Measurements from ENCODE around the gene UNC80.

DNA sequence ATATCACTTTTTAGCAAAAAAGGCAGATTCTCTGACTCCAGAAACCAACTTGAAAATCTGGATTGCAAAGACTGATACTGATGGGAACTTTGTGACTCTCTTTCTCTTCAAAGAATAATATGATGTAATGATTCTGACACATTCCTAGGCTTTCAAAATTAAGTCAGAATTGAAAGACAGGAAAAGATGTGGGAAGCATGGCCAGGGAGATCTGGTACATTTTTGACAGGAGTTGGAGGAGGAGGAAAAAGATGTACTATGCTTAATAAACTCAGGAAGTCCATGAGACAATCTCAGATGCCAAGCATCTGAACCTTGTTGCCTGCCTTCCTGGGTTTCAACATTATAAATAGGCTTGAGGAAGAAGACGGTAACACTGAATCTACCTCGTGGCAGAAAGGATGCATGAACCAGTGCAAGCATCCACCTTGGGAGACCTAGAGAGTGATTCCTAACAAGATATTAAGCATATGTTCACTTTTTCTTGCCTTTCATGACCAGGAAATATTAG, 34.1 kb downstream of the KLF7 start:
- PRO-cap, 2 experiments: no peak in any of the 2 experiments

DNA sequence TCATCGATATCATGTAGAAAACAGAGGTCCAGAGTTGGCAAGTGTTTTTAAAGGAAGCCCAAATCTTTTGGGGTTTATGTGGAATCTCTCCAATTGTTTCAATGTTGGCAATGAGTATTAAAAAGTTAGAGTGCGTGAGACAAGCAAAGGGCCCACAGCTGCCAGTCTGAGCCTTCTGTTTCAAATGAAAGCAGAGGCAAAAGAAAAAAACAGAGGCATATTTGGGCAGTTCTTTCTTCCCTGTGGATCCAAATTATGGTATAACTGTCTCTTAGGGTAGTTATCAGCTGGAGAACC, 24.2 kb downstream of the KLF7 start:
- PRO-cap, 2 experiments: no peak in any of the 2 experiments

DNA sequence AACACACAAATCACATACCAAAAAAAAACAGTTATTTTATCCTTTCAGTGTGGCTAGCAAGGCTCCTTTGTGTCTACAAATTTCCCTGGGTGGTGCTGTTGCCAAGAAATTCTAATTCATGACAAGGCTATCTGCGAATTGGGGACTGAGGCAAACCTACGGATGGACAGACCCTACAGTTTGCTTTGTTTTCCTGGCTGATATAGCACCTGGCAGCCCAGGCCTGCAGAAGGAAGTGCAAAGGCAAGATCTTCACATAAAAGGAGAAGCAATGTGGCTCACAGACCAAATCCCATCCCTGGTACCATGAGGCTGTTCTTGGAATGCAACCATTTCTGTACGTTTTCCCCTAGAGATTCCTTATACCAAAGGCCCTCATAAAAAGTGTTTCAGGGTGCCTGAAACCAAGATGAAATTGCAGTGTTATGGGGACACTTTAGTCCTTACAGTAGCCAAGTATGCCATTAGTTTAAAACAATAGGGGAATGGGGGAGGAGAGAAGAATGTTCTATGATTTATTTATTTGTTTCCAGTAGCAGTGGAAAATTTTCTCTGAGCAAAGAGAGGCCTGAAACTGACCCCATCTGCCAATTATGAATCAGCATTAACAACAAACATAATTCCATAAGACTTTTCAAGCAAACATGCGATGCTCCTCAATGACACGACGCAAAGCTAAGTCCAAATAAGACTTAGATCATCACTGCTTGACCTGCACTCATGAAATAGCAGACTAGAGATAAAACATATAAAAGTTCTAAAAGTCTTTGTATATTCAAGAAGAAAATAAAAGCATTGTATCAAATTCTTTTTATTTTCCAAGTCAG, 4.2 kb downstream of the KLF7 start:
- PRO-cap, 2 experiments: no peak in any of the 2 experiments

- PRO-cap, 2 experiments: no peak in any of the 2 experiments
These were observed 3.5 kb downstream of the KLF7 start for GRCh38 chr2:207162161-207162754.

- PRO-cap, 2 experiments: no peak in any of the 2 experiments
These were observed 165.0 kb upstream of the KLF7 start for GRCh38 chr2:207330761-207331190.

GRCh38 chr2:207337804-207338611, 172.3 kb upstream of the KLF7 start:
- PRO-cap, 2 experiments: no peak in any of the 2 experiments

DNA sequence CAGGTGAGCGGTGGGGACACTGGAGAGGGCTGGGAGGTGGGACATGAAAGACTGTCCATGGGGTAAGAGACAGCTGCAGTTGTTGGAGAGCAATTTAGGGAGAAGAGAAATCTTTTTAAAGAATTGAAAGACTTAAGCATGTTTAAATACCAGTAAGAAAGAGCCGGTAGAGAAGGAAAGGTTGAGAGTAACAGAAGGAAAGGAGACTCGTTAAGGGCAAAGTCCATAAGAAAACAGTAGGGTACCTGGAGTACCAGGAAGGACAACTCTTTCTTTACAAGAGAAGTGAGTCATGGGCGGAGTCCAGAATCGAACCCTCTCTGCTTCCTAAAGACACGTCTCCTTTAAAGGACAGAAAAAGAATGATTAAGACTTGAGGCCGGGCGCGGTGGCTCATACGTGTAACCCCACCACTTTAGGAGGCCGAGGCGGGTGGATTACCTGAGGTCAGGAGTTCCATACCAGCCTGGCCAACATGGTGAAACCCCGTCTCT, 1.4 kb upstream of the CREB1 start:
- PRO-cap, 2 experiments: peak in 2 of 2 experiments; most common plus-strand start position 365 of the sequence (in 2); most common minus-strand start position 198 of the sequence (in 1)

GRCh38 chr2:207744466-207745260, 25.0 kb downstream of the FZD5 start:
- PRO-cap, 2 experiments: no peak in any of the 2 experiments

- PRO-cap, 2 experiments: no peak in any of the 2 experiments
These were observed 5.8 kb upstream of the FZD5 start for GRCh38 chr2:207775552-207775954.

DNA sequence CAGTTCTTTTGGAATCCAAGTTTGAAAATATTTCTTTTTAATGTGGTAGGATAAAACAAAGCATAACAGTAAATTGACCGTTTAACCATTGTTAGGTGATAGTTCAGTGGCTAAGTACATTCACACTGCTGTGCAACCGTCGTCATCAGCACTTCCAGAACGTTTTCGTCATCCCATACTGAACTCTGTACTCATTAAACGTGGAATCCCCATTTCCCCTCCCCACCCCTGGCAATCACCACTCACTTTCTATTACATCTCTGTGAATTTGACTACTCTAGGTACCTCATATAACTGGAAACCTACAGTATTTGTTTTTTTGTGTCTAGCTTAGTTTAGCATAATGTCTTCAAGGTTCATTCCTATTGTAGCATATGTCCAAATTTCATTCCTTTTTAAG, 33.0 kb upstream of the FZD5 start:
- PRO-cap, 2 experiments: no peak in any of the 2 experiments

- PRO-cap, 2 experiments: peak in 1 of 2 experiments; most common plus-strand start chr2:207930968 (in 1); most common minus-strand start chr2:207931065 (in 1)
These were observed 94.7 kb downstream of the PLEKHM3 start for GRCh38 chr2:207930366-207931320.

GRCh38 chr2:208247155-208247743, 7.6 kb downstream of the IDH1 start:
- PRO-cap, 2 experiments: no peak in any of the 2 experiments

GRCh38 chr2:208305717-208306491, 39.8 kb downstream of the PIKFYVE start:
- PRO-cap, 2 experiments: no peak in any of the 2 experiments

DNA sequence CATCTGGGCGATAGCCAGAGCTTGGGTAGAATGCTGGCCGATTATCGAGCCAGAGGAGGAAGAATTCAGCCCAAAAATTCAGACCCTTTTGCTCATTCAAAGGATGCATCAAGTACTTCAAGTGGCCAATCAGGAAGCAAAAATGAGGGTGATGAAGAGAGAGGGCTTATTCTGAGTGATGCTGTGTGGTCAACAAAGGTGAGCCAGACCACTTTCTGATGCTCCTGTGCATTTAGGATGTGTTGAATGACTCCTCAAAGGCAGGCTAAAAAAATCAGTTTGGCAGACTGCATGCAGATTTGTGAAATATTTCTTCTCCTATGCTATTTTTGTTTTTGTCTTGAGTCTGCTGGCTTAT, 60.2 kb downstream of the PIKFYVE start:
- PRO-cap, 2 experiments: no peak in any of the 2 experiments

- PRO-cap, 2 experiments: no peak in any of the 2 experiments
These were observed 71.3 kb downstream of the MAP2 start for GRCh38 chr2:209495049-209495565.

DNA sequence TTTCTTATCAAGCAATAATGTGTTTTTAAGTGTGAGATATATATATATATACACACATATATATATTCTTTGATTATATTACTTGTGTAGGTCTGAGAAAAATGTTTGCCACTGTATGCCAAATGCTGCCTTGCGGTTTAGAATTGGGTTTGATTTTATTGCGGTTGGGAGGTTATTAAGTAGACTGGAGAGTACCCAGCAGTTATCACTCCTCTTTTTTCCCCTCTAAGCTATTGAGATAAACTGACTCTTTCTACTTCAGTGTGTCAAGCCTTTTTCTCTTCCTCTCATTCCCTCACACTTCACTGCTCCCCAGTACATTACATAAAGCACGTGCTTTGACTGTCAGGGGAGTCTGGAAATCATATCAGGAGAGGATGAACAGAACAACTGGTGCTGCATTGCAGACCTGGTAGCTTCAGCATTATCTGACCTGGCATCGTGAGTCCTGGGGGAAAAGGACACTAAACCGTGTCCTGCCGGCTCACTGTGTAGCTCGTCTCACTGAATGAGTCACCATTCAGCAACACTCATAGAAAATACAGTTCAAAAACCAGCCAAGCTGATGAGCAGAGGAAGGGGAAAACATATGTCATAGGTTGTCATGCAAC, 108.6 kb upstream of the UNC80 start:
- PRO-cap, 2 experiments: no peak in any of the 2 experiments

GRCh38 chr2:209771269-209772352, at the start of gene UNC80:
Gene UNC80 (plus strand): TSS chr2:209771832.
- PRO-cap, 2 experiments: no peak in any of the 2 experiments

DNA sequence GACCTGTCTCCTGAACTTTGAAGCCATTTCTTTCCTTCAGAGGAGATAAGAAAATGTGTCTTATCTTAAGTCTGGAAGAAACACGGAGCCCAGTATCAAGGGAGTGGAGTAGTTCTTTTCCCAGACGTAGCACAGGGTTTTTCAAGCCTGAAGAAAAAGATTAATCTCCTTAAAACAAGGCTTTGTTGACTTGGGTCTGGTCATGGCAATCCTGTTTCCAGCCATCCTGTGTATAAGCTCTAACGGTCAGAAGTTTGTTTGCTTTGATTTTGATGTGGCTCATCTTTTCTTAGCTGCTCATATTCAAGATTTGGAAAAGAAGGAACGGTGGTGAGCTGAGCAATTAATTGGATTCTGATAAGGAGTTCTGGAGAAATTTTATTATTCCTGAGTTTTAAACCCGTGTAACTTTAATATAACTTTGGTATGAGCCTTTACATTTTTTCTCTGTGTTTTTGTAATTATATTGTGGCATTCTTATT, 11.4 kb upstream of the CPS1 start:
- PRO-cap, 2 experiments: peak in 1 of 2 experiments; most common plus-strand start position 63 of the sequence (in 1)

GRCh38 chr2:210548589-210549476, 7.6 kb upstream of the CPS1 start:
- PRO-cap, 2 experiments: no peak in any of the 2 experiments

DNA sequence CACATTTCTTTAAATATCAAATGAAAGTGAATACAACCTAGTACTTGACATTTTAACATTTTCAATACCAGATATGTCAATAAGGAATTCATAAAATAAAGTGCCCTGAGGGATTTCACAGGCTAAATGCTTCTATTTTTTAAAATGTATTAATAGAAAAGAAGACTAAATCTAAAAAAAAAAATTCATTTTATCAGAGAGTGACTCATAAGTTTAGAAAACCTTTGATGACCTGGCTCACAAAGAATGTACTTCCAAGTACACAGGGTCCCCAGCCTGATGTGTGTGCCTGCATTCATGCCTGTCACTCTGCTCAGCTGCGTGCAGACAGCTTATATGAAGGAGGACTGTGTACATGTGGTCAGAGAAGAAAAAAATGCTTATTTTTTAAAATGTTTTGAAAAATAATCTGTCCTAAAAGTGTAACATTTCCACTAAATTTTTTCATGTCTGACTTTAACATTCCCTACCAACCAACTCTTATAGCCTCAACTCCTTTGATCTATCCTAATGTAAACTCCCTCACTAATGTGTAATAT, 3.0 kb upstream of the CPS1 start:
- PRO-cap, 2 experiments: no peak in any of the 2 experiments

Data from Colon Carcinoma Metastatic in the Brain (tissue), 2 donors.